Esophagus squamous epithelium (tissue), 4 donors: ENCODE results near the gene RBM38.

- PRO-cap = bidirectional peak, plus-strand start at chr20:57391398, minus-strand start at chr20:57391220
- RAMPAGE, long total RNA, 4 experiments = no peak in any of the 4 experiments
Measured at GRCh38 chr20:57391047-57391598, at the start of gene RBM38. Gene RBM38, plus strand, starts transcription at chr20:57391396.

- PRO-cap = no peak
- RAMPAGE, long total RNA, 4 experiments = no peak in any of the 4 experiments
Measured at GRCh38 chr20:57401106-57401731, 10.0 kb downstream of the RBM38 start.

GRCh38 chr20:57481435-57481755, 43.5 kb downstream of the CTCFL start:
- PRO-cap = unidirectional peak, minus-strand start at chr20:57481643
- RAMPAGE, long total RNA, 4 experiments = no peak in any of the 4 experiments

GRCh38 chr20:57481756-57482363, 43.1 kb downstream of the CTCFL start:
- PRO-cap = no peak
- RAMPAGE, long total RNA, 4 experiments = no peak in any of the 4 experiments

GRCh38 chr20:57482987-57483602, 41.8 kb downstream of the CTCFL start:
- PRO-cap = no peak
- RAMPAGE, long total RNA, 4 experiments = no peak in any of the 4 experiments

GRCh38 chr20:57495081-57495635, 29.8 kb downstream of the CTCFL start:
- PRO-cap = no peak
- RAMPAGE, long total RNA, 4 experiments = no peak in any of the 4 experiments

DNA sequence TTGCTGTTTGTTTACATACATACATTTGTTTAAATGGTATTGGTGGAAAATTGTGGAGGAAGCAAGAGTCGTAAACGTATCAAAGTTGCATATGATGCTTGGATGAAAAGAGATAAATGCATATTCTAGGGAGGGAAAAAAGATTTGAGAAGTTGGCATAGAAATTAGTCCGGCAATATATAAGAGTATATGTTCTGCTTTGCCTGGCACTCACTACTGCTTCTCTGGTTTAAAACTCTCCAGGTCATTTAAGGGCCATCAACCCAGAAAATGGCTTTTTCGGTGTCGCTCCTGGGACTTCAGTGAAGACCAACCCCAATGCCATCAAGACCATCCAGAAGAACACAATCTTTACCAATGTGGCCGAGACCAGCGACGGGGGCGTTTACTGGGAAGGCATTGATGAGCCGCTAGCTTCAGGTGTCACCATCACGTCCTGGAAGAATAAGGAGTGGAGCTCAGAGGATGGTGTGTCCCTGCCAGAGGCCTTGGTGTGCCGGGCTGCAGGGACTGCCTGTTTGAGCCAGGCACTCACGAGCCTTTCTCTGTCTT, 3.1 kb downstream of the PCK1 start:
- PRO-cap = no peak
- RAMPAGE, long total RNA, 4 experiments = no peak in any of the 4 experiments

GRCh38 chr20:57569704-57570055, 8.8 kb downstream of the PCK1 start:
- PRO-cap = no peak
- RAMPAGE, long total RNA, 4 experiments = no peak in any of the 4 experiments

GRCh38 chr20:57703252-57704184, 6.3 kb downstream of the PMEPA1 start:
- PRO-cap = no peak
- RAMPAGE, long total RNA, 4 experiments = no peak in any of the 4 experiments

GRCh38 chr20:57709649-57709881, 250 bp downstream of the PMEPA1 start:
- PRO-cap = no peak
- RAMPAGE, long total RNA, 4 experiments = no peak in any of the 4 experiments

DNA sequence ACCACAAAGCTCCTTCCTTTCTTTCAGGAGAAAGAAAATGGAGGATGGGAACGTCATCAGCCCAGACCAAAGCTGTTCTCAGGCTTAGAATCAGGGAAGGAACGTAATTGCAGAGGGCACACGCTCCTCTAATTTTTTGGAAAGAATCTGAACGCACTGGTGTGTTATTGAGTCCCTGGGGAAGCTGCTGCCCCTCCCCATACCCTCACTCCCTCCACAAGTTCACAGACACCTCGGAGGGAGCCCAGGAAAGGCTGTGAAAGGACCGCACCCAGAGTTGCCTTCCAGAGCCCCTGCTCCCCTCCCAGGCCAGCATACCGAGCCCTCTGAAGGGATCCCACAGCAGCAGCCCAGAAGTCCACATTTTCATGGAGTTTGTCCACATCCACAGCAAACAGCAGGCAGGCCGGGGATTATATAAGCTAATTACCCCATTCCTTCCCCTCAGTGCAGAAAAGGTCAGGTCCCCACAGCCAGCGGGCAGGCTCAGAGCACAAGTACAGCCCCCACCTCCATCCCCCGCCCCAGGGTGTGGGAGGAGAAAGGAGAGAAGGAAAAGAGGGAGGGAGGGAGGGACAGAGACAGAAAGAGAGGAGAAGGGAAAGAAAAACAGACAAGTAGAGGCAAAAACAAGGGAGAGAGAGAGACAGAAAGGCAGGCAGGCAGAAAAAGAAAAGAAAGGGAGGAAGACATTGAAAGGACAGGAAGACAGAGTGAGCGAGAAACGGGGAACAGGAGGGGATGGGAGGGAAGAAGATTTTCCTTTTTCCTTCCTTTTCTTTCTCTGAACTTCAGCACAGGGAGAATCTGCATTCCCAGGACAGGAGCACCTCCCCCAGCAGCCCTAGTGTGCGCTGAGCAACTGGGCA, 24.2 kb downstream of the C20orf85 start:
- PRO-cap = no peak
- RAMPAGE, long total RNA, 4 experiments = no peak in any of the 4 experiments

GRCh38 chr20:58179468-58180010, 28.8 kb downstream of the C20orf85 start:
- PRO-cap = no peak
- RAMPAGE, long total RNA, 4 experiments = no peak in any of the 4 experiments

- PRO-cap = no peak
- RAMPAGE, long total RNA, 4 experiments = no peak in any of the 4 experiments
Measured at GRCh38 chr20:58182747-58183235, 32.1 kb downstream of the C20orf85 start.

DNA sequence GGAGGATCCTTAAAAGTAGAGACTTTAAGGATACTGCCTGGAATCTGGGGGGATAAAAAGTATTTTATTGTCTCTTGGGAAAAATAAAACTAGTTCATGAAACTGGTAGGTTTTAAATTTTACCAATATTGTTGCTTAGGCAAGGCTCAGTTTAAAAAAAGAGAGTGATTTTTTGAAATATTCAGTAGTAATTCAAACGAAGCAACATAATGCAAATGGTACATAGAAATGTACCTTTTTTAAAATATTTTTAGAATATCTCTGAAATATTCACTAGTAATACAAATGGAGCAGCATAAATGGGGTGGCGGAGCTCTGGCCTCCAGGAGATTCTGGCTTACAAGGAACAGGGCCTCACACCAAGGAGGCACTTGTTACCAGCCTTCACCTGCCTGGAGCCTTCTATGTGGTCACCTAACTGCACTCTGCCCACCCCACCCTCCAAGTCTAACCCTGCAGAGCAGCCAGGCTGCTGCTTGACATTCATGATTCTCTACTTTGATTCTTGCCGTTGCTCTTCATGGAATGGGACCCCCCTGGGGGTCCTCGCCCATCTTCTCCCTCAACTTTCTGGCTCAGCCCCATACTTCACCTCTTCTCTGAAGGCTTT, 27.0 kb downstream of the RAB22A start:
- PRO-cap = no peak
- RAMPAGE, long total RNA, 4 experiments = no peak in any of the 4 experiments

GRCh38 chr20:58453209-58454130, 61.7 kb downstream of the APCDD1L start:
- PRO-cap = no peak
- RAMPAGE, long total RNA, 4 experiments = no peak in any of the 4 experiments

DNA sequence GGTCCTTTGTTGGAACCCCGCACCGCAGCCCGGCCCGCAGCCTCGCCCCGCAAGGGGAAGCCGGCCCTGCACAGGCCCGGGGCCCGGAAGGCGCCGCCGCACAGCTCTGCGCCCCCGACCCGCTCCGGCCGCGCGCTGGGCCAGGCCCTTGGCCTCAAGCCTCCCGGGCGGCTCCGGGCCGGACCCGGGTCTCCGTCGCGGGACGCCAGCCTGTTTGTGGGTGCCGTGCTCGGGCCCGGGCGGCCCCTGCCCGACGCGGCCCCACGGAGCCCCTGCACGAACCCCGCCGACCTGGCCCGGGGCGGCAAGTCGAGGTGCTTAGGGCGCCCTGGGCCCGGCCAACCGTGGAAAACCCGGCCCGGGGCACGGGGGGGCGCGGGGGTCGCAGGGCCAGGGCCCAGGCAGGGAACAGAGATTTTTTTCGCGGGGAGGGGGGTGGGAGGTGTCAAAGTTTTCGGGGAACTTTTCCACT, 907 bp upstream of the STX16 start:
- PRO-cap = no peak
- RAMPAGE, long total RNA, 4 experiments = no peak in any of the 4 experiments

- PRO-cap = unidirectional peak, minus-strand start at chr20:58662114
- RAMPAGE, long total RNA, 4 experiments = no peak in any of the 4 experiments
Measured at GRCh38 chr20:58661823-58662367, 10.8 kb downstream of the STX16 start.

- PRO-cap = no peak
- RAMPAGE, long total RNA, 4 experiments = no peak in any of the 4 experiments
Measured at GRCh38 chr20:58987733-58988414, 6.8 kb downstream of the NELFCD start.

- PRO-cap = no peak
- RAMPAGE, long total RNA, 4 experiments = no peak in any of the 4 experiments
Measured at GRCh38 chr20:58992962-58994060, 12.3 kb downstream of the NELFCD start.

- PRO-cap = no peak
- RAMPAGE, long total RNA, 4 experiments = no peak in any of the 4 experiments
Measured at GRCh38 chr20:59019633-59019875, 325 bp downstream of the TUBB1 start.